ENCODE measurements around a stretch of chr10.

- RAMPAGE, long total RNA = no peak
- RRBS = no CpG with 5 or more reads among the region's 4 CpGs
PRO-cap:
- standard = no peak
- CoPRO, capped RNA only, 2 experiments = no peak in any of the 2 experiments
- CoPRO, capped and uncapped RNA, 2 experiments = no peak in any of the 2 experiments
- CoPRO, uncapped RNA only, 2 experiments = no peak in any of the 2 experiments
CAGE:
- cytosol, long polyA plus RNA = no peak
- long polyA plus RNA = no peak
- nucleolus, long total RNA = no peak
- nucleus, long polyA plus RNA = no peak
These were observed 182.1 kb downstream of the PRKG1 start for GRCh38 chr10:51256356-51256864.

- RAMPAGE, long total RNA = no peak
- RRBS = no CpG with 5 or more reads among the region's 11 CpGs
PRO-cap:
- standard = no peak
- CoPRO, capped RNA only, 2 experiments = no peak in any of the 2 experiments
- CoPRO, capped and uncapped RNA, 2 experiments = no peak in any of the 2 experiments
- CoPRO, uncapped RNA only, 2 experiments = no peak in any of the 2 experiments
CAGE:
- cytosol, long polyA plus RNA = no peak
- long polyA plus RNA = no peak
- nucleolus, long total RNA = no peak
- nucleus, long polyA plus RNA = no peak
These were observed 293.8 kb downstream of the CSTF2T start for GRCh38 chr10:51405497-51406174.

GRCh38 chr10:51477463-51478221 is 221.8 kb downstream of the CSTF2T start:
- RAMPAGE, long total RNA = no peak
- RRBS = no CpG with 5 or more reads among the region's 8 CpGs
PRO-cap:
- standard = no peak
- CoPRO, capped RNA only, 2 experiments = no peak in any of the 2 experiments
- CoPRO, capped and uncapped RNA, 2 experiments = no peak in any of the 2 experiments
- CoPRO, uncapped RNA only, 2 experiments = no peak in any of the 2 experiments
CAGE:
- cytosol, long polyA plus RNA = no peak
- long polyA plus RNA = no peak
- nucleolus, long total RNA = no peak
- nucleus, long polyA plus RNA = no peak

GRCh38 chr10:51600518-51601096 is 98.8 kb downstream of the CSTF2T start:
- RAMPAGE, long total RNA = no peak
- RRBS = no CpG with 5 or more reads among the region's 1 CpG
PRO-cap:
- standard = no peak
- CoPRO, capped RNA only, 2 experiments = no peak in any of the 2 experiments
- CoPRO, capped and uncapped RNA, 2 experiments = no peak in any of the 2 experiments
- CoPRO, uncapped RNA only, 2 experiments = no peak in any of the 2 experiments
CAGE:
- cytosol, long polyA plus RNA = no peak
- long polyA plus RNA = no peak
- nucleolus, long total RNA = no peak
- nucleus, long polyA plus RNA = no peak

- RAMPAGE, long total RNA = no peak
- RRBS = no CpG with 5 or more reads among the region's 2 CpGs
PRO-cap:
- standard = no peak
- CoPRO, capped RNA only, 2 experiments = no peak in any of the 2 experiments
- CoPRO, capped and uncapped RNA, 2 experiments = no peak in any of the 2 experiments
- CoPRO, uncapped RNA only, 2 experiments = no peak in any of the 2 experiments
CAGE:
- cytosol, long polyA plus RNA = no peak
- long polyA plus RNA = no peak
- nucleolus, long total RNA = no peak
- nucleus, long polyA plus RNA = no peak
These were observed 90.0 kb downstream of the CSTF2T start for GRCh38 chr10:51609344-51609933.

- RAMPAGE, long total RNA = no peak
- RRBS = no CpG with 5 or more reads among the region's 6 CpGs
PRO-cap:
- standard = no peak
- CoPRO, capped RNA only, 2 experiments = no peak in any of the 2 experiments
- CoPRO, capped and uncapped RNA, 2 experiments = no peak in any of the 2 experiments
- CoPRO, uncapped RNA only, 2 experiments = no peak in any of the 2 experiments
CAGE:
- cytosol, long polyA plus RNA = no peak
- long polyA plus RNA = no peak
- nucleolus, long total RNA = no peak
- nucleus, long polyA plus RNA = no peak
These were observed 39.6 kb downstream of the CSTF2T start for GRCh38 chr10:51659677-51660379.

DNA sequence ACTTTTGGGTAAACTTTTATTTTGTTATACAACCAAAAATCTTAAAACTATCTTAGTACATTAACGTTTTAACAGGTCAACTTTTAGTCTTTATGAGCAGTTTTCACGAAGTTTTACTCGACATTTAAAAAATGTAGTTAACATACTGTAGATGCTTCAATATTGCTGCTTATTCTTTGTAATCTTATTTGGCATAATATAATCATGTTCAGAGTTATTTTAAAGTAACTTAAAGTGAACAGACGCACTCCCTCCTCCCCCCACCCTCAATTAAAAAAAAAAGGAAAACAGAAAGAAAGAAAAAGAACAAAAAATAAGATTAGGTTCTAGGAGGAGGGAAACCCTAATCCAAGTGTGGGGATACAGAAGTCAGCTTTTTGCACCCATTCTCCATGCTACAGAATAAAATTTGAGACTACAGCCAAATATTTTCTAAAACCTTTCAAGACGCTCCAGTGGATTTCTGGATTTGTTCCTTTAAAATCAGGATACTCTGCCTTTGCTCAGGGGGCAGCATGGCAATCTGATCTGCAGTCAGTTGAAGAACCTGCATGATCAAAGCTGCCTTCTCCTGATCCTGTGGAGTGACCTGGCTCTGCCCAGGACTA is 2.0 kb downstream of the CSTF2T start:
- RAMPAGE, long total RNA = no peak
- RRBS = no CpG with 5 or more reads among the region's 5 CpGs
PRO-cap:
- standard = no peak
- CoPRO, capped RNA only, 2 experiments = no peak in any of the 2 experiments
- CoPRO, capped and uncapped RNA, 2 experiments = no peak in any of the 2 experiments
- CoPRO, uncapped RNA only, 2 experiments = no peak in any of the 2 experiments
CAGE:
- cytosol, long polyA plus RNA = no peak
- long polyA plus RNA = no peak
- nucleolus, long total RNA = no peak
- nucleus, long polyA plus RNA = start-site peak on the minus strand centred at position 253 of the sequence, 14 bp wide, 126 and 55 reads in 2 replicates

DNA sequence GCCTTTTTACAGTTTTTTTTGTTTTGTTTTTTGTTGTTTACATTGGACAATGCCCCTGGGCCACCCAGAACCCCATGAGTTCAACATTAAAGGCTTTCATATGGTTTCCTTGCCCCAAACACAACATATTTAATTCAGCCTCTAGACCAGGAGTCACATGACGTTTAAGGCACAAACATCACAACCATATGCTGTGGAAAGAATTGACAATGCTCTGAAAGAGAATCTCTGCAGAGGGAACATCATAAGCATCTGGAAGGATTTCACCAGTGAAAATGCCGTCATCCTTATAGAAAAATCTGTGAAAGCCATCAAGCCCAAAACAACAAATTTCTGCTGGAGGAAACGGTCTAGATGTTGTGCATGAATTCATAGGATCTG is 211.9 kb upstream of the DKK1 start:
- RAMPAGE, long total RNA = no peak
- RRBS = no CpG with 5 or more reads among the region's 3 CpGs
PRO-cap:
- standard = no peak
- CoPRO, capped RNA only, 2 experiments = no peak in any of the 2 experiments
- CoPRO, capped and uncapped RNA, 2 experiments = no peak in any of the 2 experiments
- CoPRO, uncapped RNA only, 2 experiments = no peak in any of the 2 experiments
CAGE:
- cytosol, long polyA plus RNA = no peak
- long polyA plus RNA = no peak
- nucleolus, long total RNA = no peak
- nucleus, long polyA plus RNA = no peak

GRCh38 chr10:52314772-52315491 is 851 bp downstream of the DKK1 start:
- RAMPAGE, long total RNA = no peak
- RRBS = no CpG with 5 or more reads among the region's 35 CpGs
PRO-cap:
- standard = no peak
- CoPRO, capped RNA only, 2 experiments = no peak in any of the 2 experiments
- CoPRO, capped and uncapped RNA, 2 experiments = no peak in any of the 2 experiments
- CoPRO, uncapped RNA only, 2 experiments = no peak in any of the 2 experiments
CAGE:
- cytosol, long polyA plus RNA = no peak
- long polyA plus RNA = no peak
- nucleolus, long total RNA = no peak
- nucleus, long polyA plus RNA = no peak

DNA sequence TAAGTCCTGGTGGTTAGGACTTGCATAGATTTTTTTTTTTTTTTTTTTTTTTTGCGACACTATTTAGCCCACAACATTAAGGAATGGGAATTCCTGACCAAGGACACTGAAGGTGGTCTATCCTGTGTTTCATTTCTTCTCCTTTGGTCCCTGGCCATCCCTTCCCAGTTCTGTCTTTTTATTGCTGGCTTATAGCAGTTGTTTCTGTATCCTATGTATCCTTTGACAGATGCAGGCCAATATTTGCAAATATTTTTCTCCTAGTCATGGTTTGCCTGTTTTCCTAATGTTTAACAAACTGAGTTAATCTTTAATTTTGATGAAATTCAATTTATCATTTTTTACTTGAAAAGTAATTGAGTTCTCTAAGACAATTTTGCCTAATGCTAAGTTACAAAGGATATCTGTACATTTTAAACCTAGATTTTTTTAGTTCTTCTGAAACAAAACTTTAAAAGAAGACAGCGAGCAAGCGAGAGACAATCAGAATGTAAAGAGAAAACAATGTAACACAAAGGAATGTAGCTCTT is 9.4 kb downstream of the MBL2 start:
- RAMPAGE, long total RNA = no peak
- RRBS = no CpG with 5 or more reads among the region's 3 CpGs
PRO-cap:
- standard = no peak
- CoPRO, capped RNA only, 2 experiments = no peak in any of the 2 experiments
- CoPRO, capped and uncapped RNA, 2 experiments = no peak in any of the 2 experiments
- CoPRO, uncapped RNA only, 2 experiments = no peak in any of the 2 experiments
CAGE:
- cytosol, long polyA plus RNA = no peak
- long polyA plus RNA = no peak
- nucleolus, long total RNA = no peak
- nucleus, long polyA plus RNA = no peak

GRCh38 chr10:55627862-55629034 is 732.8 kb downstream of the ZWINT start:
- RAMPAGE, long total RNA = no peak
- RRBS = no CpG with 5 or more reads among the region's 57 CpGs
PRO-cap:
- standard = no peak
- CoPRO, capped RNA only, 2 experiments = no peak in any of the 2 experiments
- CoPRO, capped and uncapped RNA, 2 experiments = no peak in any of the 2 experiments
- CoPRO, uncapped RNA only, 2 experiments = no peak in any of the 2 experiments
CAGE:
- cytosol, long polyA plus RNA = no peak
- long polyA plus RNA = no peak
- nucleolus, long total RNA = no peak
- nucleus, long polyA plus RNA = no peak

DNA sequence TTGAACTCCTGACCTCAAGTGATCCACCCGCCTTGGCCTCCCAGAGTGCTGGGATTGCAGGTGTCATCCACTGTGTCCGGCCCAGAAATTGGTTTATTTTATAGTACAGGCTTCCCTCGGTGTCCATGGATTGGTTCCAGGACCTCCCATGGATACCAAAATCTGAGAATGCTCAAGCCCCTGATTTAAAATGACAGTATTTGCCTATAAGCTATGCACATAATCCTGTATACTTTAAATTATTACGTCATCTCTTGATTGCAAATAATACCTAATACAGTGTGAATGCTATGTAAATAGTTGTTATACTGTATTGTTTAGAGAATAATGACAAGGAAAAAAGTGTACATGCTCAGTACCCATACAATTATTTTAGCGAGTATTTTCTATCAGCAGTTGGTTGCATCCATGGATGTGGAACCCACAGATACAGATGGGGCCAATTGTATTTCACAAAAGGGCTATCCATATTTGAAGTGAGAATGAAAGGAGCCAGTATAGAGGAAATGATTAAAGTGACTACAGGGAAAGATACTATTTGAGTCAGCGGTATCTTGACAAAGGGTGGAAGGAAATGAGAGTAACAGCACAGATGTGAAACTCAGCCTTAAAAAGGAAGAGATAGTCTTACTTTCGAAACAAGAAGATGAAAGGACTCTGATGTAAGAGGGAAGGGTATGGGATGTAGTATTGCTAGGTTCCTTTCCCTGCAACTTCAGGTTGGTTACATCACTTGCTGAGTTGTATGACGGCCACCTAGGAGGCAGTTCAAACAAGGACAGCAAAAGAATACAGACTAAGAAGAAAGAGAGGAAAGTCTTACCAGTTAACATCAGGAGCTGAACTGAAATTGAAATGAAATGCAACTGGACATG is 13.5 kb downstream of the CISD1 start:
- RAMPAGE, long total RNA = no peak
- RRBS = no CpG with 5 or more reads among the region's 8 CpGs
PRO-cap:
- standard = no peak
- CoPRO, capped RNA only, 2 experiments = no peak in any of the 2 experiments
- CoPRO, capped and uncapped RNA, 2 experiments = no peak in any of the 2 experiments
- CoPRO, uncapped RNA only, 2 experiments = peak in 1 of 2 experiments; most common plus-strand start position 583 of the sequence (in 1)
CAGE:
- cytosol, long polyA plus RNA = no peak
- long polyA plus RNA = no peak
- nucleolus, long total RNA = no peak
- nucleus, long polyA plus RNA = no peak

DNA sequence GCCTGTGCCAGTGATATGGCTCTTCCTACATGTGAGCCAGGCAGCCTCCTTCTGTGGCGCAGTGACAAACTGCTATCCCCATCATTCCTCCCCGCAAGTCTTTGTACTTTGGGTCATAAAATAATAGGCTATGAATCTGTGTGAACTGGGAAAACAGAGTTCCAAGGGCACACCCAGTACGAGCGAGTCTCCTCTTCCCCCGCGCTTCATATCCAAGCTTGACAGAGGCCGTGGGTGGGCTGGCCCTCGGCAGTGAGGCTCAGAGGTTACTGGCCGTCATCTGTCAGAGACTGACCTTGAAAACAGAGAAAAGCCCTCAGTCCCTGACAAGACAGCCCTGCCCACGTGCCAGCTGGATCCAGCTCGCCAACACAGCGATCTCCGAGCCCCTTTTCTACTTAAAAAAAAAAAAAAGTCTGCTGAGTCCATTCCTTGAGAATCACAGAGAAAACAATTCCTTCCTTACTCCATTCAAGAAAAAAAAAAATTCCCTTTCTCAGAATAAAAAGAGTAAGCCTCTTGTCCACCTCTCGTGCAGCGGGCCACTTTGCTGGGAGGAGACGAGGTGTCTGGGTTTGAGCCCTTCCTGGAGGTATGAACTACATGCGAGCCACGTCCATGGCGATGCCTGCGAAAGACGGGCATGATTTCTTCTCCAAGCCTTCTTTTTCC is 848 bp upstream of the BICC1 start:
- RAMPAGE, long total RNA = no peak
- RRBS = no CpG with 5 or more reads among the region's 21 CpGs
PRO-cap:
- standard = no peak
- CoPRO, capped RNA only, 2 experiments = no peak in any of the 2 experiments
- CoPRO, capped and uncapped RNA, 2 experiments = no peak in any of the 2 experiments
- CoPRO, uncapped RNA only, 2 experiments = no peak in any of the 2 experiments
CAGE:
- cytosol, long polyA plus RNA = no peak
- long polyA plus RNA = no peak
- nucleolus, long total RNA = no peak
- nucleus, long polyA plus RNA = no peak

GRCh38 chr10:58513623-58514139 is 1.0 kb downstream of the BICC1 start:
- RAMPAGE, long total RNA = no peak
- RRBS = no CpG with 5 or more reads among the region's 13 CpGs
PRO-cap:
- standard = no peak
- CoPRO, capped RNA only, 2 experiments = no peak in any of the 2 experiments
- CoPRO, capped and uncapped RNA, 2 experiments = no peak in any of the 2 experiments
- CoPRO, uncapped RNA only, 2 experiments = no peak in any of the 2 experiments
CAGE:
- cytosol, long polyA plus RNA = no peak
- long polyA plus RNA = no peak
- nucleolus, long total RNA = no peak
- nucleus, long polyA plus RNA = no peak

DNA sequence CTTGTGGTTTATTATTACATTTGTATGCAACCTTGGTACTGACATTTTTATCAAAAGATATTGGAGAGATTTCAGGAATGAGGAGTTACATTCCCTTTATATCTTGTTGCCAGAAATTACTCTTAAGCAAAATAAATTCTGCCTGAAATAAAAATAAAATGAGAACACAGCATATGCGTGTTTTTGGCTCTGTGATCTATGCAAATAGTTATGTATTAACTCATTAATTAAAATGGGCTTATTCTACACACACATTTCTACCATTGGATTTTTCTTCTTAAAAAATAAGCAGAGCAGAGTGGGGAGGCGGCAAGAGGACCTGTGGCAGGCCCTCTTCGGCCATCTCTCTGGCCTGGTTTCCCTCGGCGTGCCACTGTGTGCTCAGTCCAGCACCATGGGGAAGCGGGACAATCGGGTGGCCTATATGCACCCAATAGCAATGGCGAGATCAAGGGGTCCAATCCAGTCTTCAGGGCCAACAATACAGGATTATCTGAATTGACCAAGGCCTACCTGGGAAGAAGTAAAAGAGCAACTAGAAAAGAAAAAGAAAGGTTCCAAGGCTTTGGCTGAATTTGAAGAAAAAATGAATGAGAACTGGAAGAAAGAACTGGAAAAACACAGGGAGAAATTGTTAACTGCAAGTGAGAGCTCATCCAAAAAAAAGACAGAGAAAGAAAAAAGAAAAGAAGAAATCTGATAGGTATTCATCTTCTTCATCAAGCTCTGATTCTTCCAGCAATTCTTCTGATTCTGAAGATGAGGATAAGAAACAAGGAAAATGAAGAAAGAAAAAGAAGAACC is 202.7 kb downstream of the BICC1 start:
- RAMPAGE, long total RNA = no peak
- RRBS = no CpG with 5 or more reads among the region's 8 CpGs
PRO-cap:
- standard = no peak
- CoPRO, capped RNA only, 2 experiments = no peak in any of the 2 experiments
- CoPRO, capped and uncapped RNA, 2 experiments = no peak in any of the 2 experiments
- CoPRO, uncapped RNA only, 2 experiments = no peak in any of the 2 experiments
CAGE:
- cytosol, long polyA plus RNA = no peak
- long polyA plus RNA = no peak
- nucleolus, long total RNA = no peak
- nucleus, long polyA plus RNA = no peak

- RAMPAGE, long total RNA = no peak
- RRBS = no CpG with 5 or more reads among the region's 9 CpGs
PRO-cap:
- standard = no peak
- CoPRO, capped RNA only, 2 experiments = no peak in any of the 2 experiments
- CoPRO, capped and uncapped RNA, 2 experiments = no peak in any of the 2 experiments
- CoPRO, uncapped RNA only, 2 experiments = no peak in any of the 2 experiments
CAGE:
- cytosol, long polyA plus RNA = no peak
- long polyA plus RNA = no peak
- nucleolus, long total RNA = no peak
- nucleus, long polyA plus RNA = no peak
These were observed 86.0 kb downstream of the SLC16A9 start for GRCh38 chr10:59623587-59624102.

DNA sequence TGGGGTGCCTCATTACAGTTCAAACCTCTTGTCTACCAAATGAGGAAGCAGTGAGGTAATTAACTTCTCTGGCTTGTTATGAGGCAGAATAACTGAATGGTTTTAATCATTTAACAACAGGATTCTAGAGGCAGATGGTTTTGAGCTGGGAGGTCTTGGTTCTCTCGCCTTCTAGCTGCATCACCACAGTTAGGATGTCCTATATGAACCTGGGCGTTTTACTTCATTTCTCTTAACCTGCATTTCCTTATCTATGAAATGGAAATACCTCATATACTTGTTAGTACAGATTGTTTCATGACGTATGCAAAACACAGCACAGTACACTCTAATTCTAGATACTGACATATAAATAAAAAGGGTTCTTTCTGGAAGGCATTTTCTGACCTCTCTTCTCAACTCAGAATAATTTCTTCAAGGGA is 16.1 kb upstream of the SLC16A9 start:
- RAMPAGE, long total RNA = no peak
- RRBS = no CpG with 5 or more reads among the region's 3 CpGs
PRO-cap:
- standard = no peak
- CoPRO, capped RNA only, 2 experiments = no peak in any of the 2 experiments
- CoPRO, capped and uncapped RNA, 2 experiments = no peak in any of the 2 experiments
- CoPRO, uncapped RNA only, 2 experiments = no peak in any of the 2 experiments
CAGE:
- cytosol, long polyA plus RNA = no peak
- long polyA plus RNA = no peak
- nucleolus, long total RNA = no peak
- nucleus, long polyA plus RNA = no peak

- RAMPAGE, long total RNA = no peak
- RRBS = no CpG with 5 or more reads among the region's 3 CpGs
PRO-cap:
- standard = no peak
- CoPRO, capped RNA only, 2 experiments = no peak in any of the 2 experiments
- CoPRO, capped and uncapped RNA, 2 experiments = no peak in any of the 2 experiments
- CoPRO, uncapped RNA only, 2 experiments = no peak in any of the 2 experiments
CAGE:
- cytosol, long polyA plus RNA = no peak
- long polyA plus RNA = no peak
- nucleolus, long total RNA = no peak
- nucleus, long polyA plus RNA = no peak
These were observed 8.5 kb downstream of the CCDC6 start for GRCh38 chr10:59897758-59898291.